Mammary microvascular endothelial cell (primary cell): ENCODE data around the gene TAF3.

- RAMPAGE, long total RNA = no peak
These were observed 22.5 kb upstream of the SFMBT2 start for GRCh38 chr10:7433314-7433840.

- RAMPAGE, long total RNA = no peak
These were observed 72.9 kb upstream of the SFMBT2 start for GRCh38 chr10:7483592-7484285.

DNA sequence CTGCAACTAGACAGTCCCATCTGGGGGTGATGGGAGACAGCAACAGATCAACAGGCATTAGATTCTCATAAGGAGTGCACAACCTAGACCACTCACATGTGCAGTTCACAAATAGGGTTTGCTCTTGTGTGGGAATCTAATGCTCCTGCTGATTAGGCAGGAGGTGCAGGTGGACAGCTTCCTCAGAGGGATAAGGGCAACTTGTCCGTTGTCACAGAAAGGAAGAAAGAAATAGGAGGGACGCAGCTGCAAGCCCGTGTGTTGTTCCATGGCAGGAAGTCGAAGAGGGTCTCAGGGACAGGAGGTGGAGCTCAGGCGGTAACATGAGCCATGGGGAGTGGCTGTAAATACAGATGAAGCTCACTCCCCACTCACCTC is 101.5 kb upstream of the SFMBT2 start:
- RAMPAGE, long total RNA = no peak

DNA sequence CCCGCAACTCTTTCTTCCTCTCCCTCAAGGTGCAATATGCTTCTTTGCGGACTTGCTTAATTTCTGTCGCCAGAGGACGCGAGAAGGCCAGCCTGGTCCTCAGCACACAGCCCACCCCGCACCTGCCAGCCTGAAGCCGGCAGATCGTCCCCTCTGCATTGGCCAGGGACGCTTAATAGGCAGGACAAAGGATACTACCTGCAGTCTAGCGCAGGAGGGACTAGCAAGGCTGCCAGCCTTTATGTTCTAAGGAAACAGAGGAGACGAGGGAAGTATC is 1.1 kb upstream of the ITIH5 start:
- RAMPAGE, long total RNA = no peak

GRCh38 chr10:7700415-7700888 is 2.7 kb upstream of the ITIH2 start:
- RAMPAGE, long total RNA = no peak

DNA sequence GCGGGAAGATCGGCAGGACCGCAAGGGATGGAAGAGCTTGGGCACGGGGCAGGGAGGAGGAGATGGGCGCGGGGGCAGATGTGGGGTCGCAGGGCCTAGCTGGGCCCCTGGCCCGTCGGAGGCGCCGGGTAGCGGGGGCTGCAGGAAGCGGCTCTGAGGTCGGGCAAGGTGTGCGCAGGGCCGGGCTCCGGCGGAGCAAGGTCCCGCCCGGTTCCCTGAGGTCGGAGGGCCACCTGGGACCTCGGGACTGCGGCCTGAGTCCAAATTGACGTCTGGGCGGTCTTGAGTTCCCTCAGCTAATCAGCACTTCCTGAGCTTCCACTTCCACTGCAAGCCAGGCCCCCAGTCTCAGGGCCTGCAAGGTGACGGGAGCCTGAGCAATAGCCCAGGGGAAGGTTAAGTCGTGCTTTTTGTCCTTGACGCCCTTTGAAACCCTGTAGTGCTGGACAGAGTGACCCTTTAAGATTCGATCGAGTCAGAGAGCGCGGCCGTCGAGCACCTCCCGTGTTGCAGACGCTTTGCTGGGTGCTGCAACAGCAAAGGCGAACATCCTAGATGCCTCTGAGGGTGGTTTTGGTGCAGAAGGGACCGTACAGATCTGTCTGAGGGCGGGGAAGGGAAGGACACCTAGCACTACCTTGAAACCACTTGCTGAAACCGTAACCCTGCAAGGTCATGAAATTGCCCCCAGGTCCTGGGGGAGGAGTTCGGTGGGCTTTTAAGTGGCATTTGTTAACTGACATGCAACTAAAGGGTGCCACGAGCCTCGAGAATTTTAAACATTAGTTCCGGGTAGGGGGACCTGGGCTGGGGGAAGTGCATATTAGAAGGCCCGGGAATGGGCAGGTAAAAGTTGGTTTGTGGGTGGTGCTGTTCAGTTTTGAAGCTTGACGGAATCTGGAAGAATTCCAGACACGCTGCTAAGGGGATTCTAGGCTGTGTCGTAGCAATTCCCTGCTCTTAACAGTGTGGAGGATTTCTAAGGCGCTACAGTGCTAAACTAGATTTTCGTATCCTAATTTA is 610 bp downstream of the ATP5F1C start:
- RAMPAGE, long total RNA = no peak

DNA sequence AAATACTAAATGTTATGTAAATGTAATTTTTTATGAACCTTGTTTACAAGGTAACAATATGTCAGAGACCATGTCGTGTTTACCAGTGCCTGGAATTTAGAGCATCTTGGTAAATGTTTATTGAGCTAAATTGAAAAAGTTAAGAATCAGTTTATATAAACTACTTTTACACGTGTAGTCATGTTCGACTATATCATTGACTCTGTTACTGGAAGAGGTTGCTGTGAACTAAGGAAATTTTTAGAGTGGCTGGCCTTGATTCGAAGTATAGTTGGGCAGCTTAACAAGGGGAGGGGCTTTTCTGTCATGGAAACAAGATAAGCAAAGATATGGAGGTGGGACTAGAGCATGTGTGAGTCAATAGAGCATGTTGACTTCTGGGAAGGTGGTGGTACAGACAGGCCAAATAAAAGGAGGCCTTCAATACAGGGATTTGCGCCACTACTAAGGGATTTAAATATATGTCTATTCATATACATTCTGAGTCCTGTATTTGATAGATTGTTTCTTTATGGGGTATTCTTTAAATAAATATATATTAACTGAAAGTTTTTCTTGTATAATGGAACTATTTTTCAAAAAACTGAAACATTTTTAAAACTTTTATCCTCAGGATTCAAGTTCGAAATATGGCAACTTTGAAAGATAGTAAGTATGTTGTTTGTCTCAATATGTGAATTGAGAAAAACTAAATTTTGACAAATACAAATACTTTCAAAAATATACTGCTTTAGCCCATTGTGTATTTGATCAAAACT is 7.7 kb downstream of the ATP5F1C start:
- RAMPAGE, long total RNA = no peak

DNA sequence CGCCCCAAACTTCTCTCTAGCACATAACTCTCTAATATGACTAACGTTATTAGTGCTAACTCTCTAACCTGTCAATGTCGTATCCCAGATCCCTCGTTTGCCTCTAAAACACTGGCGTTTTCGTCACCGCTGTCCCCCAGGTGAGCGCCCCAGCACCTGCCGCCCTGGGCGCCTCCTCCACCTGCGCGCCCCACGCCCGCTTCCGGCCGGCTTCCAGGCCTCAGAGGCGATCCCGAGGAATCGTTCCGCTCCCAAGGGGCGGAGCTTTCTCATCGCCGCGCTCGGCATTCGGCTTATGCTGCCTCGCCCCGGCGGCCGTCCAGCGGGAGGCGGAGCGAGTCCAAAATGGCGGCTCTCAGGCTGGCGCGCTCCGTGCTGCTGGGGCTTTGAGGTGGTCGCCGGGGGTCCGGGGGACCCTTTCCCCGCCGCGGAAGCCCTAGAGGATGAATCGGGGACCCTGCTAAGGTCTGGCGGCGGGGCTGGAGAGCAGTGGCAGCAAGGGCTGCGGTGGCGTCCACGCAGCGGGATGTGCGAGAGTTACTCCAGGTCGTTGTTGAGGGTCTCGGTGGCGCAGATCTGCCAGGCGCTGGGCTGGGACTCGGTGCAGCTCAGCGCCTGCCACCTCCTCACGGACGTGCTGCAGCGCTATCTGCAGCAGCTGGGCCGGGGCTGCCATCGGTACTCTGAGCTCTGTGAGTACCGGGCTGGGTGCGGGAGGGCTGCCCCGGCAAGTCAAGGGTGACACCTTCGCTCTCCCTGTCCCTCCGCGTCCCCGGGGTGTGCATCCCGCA is at the start of gene TAF3:
Gene TAF3, plus strand, starts transcription at position 322 of the 791 bp plus-strand sequence.
- RAMPAGE, long total RNA = start-site peak on the plus strand centred at position 323 of the sequence, 6 bp wide, 90 and 31 reads in 2 replicates

DNA sequence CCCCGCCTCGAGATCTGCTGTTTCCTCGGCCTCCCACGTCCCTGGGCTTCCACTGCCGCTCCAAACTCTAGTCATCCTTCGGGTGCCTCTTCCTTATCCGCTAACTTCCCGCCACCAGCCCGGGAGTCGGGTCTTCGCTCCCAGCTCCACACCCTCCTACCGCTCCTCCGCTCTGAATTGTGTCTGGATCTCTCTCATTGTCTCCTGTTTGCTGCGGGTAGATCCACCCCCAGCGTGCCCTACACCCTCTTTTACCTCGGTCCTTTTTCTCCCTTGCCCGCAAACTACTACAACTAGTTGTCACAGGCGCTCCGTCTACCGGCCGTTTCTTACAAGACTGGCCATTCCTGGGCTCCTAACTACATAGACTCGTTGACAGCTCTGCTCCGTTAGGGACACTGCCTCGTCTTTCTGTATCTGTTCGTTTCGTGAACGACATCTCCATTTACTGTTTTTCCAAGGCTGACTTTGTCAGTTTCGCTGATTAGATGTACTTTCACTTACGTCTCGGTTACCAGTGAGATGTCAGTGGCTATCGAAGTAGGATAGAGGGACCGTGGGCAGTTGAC is 754 bp downstream of the TAF3 start:
- RAMPAGE, long total RNA = no peak

DNA sequence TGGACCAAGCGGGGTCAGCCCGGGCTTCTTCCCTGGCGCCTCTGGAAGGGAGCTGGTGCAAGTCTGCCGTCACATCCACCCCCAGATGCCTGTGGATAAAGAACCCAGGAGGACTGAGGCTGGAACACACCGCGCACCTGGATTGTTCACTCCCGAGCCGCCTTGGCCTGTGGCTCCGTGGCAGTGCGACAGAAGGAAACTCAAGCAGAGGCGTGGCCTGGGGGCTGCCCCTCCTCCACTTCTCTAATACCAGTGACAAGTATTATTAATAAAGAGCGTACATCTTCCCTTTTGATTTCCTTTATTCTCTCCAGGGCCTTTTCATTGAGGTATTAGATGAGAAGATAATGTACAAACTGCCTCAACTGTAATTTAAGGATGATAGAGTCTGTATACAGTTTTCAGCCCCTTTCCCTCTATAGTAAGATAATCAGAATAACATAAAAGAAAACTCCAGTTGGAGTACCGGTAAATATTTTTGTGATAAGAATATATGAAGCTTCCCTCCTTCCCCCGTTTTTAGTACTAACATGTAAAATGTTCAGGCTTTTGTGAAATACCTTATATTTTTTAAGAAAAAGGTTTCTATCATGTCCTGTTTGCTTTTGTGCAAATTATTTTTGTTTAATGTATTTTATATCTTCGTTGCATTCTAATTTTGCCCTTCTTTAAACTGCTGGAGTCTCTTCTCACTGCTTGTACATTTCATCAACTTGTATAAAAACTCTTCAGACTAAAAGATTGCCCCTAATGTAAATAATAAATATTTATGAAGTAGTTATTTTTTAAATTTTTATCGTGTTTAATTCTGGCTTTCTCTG is 39.5 kb upstream of the GATA3 start:
- RAMPAGE, long total RNA = no peak

- RAMPAGE, long total RNA = no peak
These were observed 7.1 kb upstream of the GATA3 start for GRCh38 chr10:8047068-8048039.

- RAMPAGE, long total RNA = no peak
These were observed 399.0 kb downstream of the GATA3 start for GRCh38 chr10:8453543-8453906.

GRCh38 chr10:10278431-10278760 is 739.3 kb upstream of the CELF2 start:
- RAMPAGE, long total RNA = no peak

DNA sequence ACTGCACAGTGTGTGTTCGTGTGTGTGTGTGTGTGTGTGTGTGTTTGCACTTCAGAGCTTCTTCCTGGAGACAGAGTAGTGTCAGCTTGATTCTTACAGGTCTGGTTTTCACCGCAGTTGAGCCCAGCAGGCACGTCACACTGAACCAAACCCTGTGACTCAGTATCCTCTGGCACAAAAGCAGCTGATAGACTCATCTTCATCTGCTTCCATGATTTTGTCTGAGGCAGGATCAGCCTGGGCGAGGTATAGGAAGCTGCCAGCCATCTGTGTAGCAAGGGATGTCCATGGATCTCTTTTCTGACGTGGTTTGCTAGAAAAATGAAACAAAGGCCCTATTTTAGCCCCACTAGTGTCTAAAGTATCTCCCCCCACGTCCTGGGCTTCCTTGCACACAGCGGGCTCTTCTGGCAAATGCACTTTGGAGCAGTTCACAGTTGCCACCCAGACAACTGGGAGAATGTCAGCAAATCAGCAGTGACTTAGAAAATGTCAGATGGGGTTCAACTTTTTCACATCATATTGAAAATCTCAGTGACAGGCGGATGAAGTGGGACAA is 373.2 kb upstream of the CELF2 start:
- RAMPAGE, long total RNA = no peak

DNA sequence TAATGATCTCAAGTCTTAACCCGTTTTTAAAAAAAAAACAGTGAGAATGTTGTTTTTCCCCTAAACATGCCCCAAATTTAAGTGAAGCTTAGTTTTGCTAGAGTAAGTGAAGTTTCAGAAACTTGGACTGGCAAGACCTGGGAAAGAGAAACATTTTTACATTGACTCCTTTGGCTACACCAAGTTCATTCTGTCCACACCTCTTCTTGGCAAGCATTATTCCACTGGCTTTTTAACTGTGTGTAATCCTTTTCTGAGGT is 216.7 kb upstream of the CELF2 start:
- RAMPAGE, long total RNA = no peak

DNA sequence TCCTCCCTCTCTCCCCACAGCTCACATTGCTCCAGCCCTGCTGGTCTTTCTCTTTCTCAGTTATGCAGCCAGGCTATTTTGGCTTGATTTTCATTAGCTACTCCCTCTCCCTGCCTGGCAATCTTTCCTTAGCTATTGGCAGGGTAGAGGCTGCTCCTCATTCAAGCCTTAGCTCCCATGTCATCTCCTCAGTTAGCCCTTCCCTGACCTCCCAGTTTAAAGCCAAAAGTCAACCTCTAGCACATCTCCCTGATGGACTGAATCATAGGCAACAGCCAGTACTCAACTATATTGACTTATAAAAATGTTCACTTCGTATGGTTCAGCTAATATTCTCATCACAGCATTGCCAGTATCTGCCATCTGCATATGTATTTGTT is 214.3 kb upstream of the CELF2 start:
- RAMPAGE, long total RNA = no peak

GRCh38 chr10:10824309-10824943 is 193.2 kb upstream of the CELF2 start:
- RAMPAGE, long total RNA = no peak

- RAMPAGE, long total RNA = no peak
These were observed 32.3 kb upstream of the CELF2 start for GRCh38 chr10:10985448-10985730.

DNA sequence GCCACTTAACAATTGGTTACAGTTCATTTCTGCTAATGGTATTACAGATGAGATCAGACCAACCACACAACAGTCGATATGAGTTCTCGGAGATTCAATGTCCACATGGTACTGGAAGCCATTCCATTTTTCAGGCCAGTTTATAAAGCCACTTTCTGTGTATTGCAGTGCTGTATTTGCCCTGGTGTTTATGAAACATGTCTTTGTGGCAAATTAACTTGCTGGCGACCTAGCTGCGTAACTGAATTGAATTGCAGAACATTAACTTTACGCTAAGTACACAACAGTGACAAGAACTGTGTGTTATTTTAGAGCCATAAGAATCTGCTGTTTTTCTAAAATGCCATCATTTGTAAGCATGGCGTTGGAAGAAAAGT is 76.3 kb downstream of the CELF2 start:
- RAMPAGE, long total RNA = no peak

DNA sequence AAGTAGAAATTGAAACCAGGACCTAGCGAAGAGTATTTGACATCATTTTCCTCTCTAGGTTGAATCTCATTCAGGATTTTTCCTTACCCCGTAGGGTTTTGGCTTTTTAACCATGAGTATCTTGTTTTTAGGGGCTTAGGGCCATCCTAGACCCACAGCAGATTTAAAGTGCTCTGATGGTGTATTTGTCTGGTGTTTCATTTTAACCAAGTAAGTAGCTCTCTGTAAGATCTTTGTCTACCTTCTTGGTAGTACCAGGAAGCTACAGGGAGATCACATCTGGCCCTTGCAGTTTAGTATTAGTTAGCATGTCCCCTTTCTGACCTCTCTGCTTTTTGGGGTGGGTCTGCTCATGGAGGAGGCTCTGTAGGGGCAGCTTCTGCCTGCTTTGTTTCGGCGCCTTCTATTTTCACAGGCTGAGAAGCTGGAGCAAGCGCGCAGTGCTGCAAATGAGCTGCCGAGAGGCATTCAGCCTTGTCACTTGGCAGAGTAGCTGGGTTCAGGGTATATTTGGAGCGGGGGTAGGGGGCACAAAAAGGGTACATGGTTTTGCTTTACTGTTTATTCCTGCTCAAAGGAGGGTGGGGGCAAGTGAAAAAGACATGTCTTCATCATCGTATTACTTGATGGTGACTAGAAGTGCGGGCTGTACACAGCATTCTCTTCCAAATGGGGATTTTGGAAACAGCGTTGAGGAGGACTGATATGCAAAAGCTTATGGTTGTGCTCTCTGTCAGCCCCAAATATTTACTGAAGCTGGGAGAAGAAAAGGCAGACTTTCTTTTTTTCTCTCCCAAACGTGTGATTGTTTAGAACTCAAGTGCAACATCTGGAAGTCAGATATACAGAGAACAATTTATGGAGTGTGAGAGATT is 146.3 kb downstream of the CELF2 start:
- RAMPAGE, long total RNA = no peak